ENCODE measurements around a stretch of chr10.

GRCh38 chr10:119049549-119050334, 20.2 kb downstream of the NANOS1 start:
- RRBS = no CpG with 5 or more reads among the region's 18 CpGs

DNA sequence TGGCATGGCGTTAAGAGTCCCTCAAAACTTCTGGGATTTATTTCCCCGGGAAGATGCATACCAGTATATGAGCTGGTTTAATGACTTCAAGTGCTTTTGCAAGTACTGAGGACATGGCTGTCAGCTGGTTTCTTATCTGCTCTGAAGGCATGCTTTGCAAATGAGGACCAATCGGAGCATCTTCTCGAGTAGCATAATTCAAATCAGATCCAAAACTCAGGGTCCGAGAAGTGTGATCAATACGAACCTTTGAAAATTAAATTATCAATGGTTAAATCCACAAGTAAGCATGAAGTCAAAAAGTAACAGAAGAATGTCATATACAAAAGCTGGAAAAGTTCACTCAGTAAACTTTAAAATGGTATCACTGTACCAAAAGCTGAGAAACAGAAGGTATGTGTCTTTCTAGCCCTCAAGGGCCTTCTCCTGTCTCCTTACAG, 21.4 kb downstream of the EIF3A start:
- RRBS = no CpG with 5 or more reads among the region's 6 CpGs

- RRBS = 1% methylated on average over 33 of the region's 58 CpGs
Measured at GRCh38 chr10:119079609-119080582, 721 bp downstream of the EIF3A start.

DNA sequence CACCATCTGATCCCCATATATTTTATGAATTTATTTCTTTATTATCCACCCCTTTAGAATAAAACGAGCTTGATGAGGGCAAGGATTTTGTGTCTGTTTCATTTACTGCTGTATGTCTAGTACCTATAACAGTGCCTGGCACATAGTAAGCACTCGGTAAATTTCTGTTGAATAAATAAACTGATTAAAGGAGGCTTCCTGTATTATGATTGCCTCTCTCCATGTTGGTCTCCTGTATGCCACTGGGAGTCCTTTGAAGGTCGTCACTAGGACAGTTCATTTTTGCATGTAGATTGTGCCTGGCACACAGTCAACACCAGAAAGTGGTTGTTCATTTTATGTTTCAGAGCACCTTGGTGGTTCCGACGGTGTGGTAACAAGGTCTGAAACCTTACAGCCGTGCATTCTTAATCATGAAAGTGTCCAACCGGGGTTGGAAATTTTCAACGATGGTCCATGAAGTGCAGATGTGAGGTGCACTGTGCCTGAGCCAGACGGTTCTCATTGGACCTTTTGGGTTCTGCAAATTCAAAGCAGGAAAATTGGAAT, 9.7 kb upstream of the EIF3A start:
- RRBS = no CpG with 5 or more reads among the region's 9 CpGs

GRCh38 chr10:119221270-119221671, 13.9 kb downstream of the GRK5 start:
- RRBS = no CpG with 5 or more reads among the region's 2 CpGs

DNA sequence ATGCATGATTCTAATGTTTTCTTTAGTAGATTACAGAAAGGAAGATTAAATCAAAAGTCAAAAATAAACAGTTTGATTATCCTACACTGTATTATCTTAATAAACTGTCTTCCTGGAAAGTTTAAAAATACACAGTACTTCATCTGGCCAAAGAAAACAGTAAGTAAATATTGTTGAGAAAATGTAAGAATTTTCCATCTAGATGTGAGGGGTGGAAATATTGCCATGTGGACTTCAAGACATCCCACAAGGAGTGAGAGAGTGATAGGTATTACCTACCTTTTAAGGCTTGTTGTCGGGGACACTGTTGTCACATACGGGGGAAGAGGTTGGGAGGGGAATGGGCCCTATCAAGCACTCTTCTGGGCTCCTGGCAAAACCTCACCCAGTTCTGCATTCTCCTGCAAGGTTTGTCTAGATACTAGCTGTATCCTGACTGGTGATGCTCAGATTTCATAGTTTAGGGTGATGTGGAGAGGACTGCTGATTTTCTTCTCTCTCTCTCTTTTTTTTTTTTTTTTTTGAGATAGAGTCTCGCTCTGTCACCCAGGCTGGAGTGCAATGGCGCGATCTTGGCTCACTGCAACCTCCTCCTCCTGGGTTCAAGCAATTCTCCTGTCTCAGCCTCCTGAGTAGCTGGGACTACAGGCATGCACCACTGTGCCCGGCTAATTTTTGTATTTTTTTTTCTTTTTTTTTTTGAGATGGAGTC, 18.0 kb downstream of the GRK5 start:
- RRBS = no CpG with 5 or more reads among the region's 6 CpGs

GRCh38 chr10:119239136-119239335, 31.7 kb downstream of the GRK5 start:
- RRBS = no CpG with 5 or more reads among the region's 3 CpGs

- RRBS = 84% methylated on average over 5 of the region's 19 CpGs
Measured at GRCh38 chr10:119240988-119241867, 33.9 kb downstream of the GRK5 start.

GRCh38 chr10:119281363-119281937, 74.1 kb downstream of the GRK5 start:
- RRBS = no CpG with 5 or more reads among the region's 16 CpGs

DNA sequence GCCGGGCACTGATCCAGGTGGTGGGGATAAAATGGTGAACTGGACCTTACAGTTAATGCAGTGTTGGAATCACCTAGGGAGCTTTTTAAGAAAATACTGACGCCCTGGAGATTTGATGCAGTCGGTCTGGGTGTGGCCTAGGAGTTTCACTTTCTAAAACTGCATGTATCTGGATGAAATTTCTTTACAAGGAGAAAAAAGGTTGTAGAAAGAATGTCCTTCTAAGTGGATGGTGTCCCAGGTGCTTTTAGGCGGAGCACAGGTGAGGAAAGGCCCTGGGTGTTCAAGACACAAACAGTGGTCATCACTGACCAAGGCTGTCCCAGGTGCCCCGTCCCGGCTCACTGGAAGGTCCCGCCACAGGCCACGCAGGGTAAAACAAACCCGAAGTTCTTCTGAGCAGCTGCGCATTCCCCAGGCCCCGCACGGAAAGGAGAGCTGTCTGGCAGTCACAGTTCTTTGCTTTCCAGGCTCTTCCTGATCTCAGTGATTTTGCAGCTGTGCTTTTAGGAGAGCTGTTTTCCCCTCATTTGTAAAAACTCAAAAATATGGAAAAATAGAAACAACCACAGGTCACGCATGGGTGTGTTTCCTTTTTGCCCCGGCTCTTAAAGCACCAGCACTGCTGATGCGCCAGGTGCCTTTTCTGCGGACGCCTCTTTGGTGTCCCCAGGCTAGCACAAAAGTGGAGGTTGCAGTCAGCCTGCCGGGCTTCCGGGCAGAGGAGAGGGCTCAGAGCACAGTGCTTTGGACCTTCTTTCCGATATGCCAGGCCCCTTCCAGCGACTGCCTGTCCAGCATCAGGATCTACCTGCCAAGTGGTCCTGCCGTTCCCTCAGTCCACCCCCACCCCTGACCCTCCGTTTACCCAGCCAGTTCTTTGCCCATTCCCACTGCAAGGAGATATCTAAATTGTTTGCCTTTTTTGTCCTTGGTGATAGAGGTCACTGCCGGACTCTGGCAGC, 162.0 kb downstream of the GRK5 start:
- RRBS = 52% methylated on average over 3 of the region's 24 CpGs

GRCh38 chr10:119587138-119587893, 9.4 kb downstream of the TIAL1 start:
- RRBS = no CpG with 5 or more reads among the region's 11 CpGs

- RRBS = no CpG with 5 or more reads among the region's 22 CpGs
Measured at GRCh38 chr10:119658101-119659115, 7.2 kb downstream of the BAG3 start.

GRCh38 chr10:119667457-119668270, 16.5 kb downstream of the BAG3 start:
- RRBS = no CpG with 5 or more reads among the region's 14 CpGs

DNA sequence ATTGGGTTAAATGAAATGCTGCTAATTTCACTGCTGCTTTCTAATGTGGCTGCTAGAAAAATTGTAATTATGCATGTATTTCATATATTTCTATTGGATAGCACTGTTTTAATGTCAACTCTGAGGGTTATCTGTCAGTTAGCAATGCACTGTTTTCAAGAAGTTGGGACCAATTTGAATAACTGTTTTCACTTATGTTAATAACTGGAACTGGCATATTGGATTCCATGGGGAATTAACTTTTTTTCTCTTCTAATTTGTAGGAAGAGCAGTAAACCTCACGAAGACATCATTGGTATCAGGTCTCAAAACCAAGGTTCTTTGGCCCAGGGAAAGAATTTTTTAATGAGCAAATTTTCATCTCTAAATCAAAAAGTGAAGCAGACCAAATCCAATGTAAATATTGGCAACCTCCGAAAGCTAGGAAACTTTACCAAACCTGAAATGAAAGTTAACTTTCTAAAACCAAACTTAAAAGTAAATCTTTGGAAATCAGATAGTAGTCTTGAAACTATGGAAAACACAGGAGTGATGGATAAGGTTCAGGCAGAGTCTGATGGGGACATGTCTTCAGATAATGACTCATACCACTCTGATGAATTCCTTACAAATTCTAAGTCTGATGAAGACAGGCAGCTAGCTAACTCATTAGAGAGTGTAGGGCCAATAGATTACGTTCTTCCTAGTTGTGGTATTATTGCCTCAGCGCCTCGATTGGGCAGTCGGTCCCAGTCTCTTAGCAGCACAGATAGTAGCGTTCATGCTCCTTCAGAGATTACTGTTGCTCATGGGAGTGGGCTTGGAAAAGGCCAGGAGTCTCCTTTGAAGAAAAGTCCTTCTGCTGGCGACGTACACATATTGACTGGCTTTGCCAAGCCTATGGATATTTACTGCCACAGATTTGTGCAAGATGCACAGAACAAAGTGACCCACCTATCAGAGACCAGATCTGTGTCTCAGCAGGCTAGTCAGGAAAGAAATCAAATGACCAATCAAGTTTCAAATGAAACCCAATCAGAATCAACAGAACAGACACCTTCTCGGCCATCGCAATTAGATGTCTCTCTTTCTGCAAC, 45.9 kb downstream of the MCMBP start:
- RRBS = no CpG with 5 or more reads among the region's 11 CpGs

DNA sequence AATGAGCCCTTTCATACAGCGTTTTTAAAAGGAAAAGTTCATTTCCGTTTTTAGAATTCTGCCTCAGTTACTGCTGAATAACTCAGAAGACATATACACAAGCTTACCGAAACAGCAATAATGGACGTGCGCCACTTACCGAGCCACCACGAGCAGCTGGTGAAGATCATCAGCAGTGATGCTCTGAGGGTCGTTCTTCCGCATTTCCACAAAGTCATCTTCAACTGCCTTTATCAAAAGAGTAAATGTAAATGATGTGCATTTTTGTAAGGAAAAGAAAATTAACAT, 40.8 kb downstream of the MCMBP start:
- RRBS = no CpG with 5 or more reads among the region's 9 CpGs

DNA sequence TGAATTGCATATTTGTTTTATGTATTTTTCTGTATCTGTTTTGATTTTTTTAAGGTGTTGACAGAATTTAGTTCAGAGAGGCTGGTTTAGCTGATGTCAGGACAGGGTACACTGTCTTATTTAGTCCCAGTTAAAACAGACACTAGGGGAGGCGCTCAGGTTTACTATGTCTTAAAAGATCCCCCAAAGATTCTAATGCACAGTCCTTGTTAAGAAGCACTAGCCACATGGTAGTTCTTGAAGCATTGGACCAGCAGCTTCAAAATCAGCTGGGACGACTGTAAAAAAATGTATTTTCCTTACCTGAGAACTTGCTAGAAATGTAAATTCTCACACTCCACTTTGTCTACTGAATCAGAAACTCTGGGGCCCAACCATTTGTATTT, 185.9 kb upstream of the WDR11 start:
- RRBS = no CpG with 5 or more reads among the region's 2 CpGs

- RRBS = no CpG with 5 or more reads among the region's 6 CpGs
Measured at GRCh38 chr10:120978761-120979118, 127.6 kb downstream of the WDR11 start.

DNA sequence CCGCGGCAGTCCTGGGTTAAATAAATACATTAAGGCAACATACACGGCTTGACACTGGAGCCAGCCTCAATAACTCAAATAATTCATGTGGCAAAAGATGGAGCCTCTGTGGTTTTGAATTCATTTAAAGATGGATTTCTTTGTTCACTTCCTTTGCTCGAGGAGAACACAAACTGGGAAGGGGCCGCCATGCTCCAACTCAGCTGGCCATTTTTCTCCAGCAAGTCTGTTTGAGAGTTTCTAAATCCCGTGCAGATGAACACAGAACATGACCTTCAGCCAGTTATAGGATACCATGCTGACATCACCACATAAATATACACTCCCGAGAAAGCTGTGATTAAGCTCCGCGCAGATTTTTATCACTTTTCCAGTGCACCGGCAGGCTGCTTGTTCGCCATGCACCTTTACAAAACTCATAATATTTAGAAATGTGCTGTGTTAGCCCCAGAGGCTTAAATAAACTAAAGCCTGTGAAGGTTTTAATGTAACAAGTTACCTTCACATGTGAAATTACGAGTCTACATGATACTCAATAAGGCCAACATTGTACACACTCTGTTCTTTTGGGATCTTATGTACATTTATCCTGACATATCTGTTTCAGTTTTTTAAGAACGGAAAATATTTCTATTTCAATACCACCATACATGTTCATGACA, 192.4 kb downstream of the WDR11 start:
- RRBS = no CpG with 5 or more reads among the region's 13 CpGs

GRCh38 chr10:121080278-121080786, 229.2 kb downstream of the WDR11 start:
- RRBS = no CpG with 5 or more reads among the region's 6 CpGs

GRCh38 chr10:121216744-121217247, 365.6 kb downstream of the WDR11 start:
- RRBS = no CpG with 5 or more reads among the region's 8 CpGs